Hair follicular keratinocyte (primary cell): ENCODE measurements around a stretch of chr14.

- RAMPAGE, long total RNA: no peak
These were observed 132.8 kb upstream of the STXBP6 start for GRCh38 chr14:25182662-25183199.

- RAMPAGE, long total RNA: no peak
These were observed 393.0 kb downstream of the NOVA1 start for GRCh38 chr14:26204522-26205618.

DNA sequence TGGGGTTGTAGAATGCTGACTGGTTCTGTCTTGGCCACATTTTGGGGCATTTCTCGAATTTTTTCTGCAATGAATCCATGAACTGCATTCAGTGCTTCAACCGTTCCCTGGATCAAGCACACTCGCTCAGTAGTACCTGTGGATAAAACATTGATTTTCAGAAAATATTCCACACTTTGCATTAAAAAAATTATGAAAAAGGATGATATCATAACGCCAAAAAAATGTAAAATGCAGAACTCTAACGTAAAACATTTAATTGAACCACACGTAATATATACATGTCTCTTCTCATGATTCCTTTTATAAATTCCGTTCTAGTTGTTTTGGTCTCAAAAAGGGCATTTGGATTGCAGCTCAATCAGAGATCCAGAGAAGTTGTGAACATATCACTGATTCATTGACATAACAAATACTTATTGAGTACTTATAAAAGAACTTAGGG lies 117.8 kb downstream of the NOVA1 start:
- RAMPAGE, long total RNA: no peak

DNA sequence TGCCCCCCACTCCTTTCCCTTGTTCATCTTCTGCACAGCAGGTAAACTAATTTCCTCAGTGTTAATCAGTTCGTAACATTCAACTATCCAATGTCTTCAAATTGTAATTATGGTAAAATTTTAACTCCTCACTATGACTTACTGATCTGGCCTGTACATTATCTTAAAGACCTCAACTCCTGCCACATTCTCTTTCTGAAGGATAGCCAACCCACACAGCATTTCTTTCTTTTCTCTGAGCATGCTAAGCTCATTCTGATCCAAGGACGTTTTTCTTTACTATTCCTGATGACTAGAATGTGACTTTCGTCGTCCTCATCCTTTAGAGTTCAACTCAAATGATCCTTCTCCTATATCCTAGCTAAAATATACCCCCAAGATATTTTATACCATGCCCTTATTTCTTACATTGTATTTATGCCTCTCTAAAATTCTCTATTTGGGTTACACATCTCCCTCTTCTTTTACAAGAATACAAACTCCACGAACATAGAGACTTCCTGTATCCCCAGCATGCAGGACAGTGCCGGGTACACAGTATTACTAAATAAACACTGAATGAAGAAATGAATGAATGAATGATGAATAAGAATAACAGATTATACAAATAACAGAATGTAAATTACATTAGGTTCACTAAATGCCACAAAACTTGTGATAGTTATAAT lies 59.0 kb downstream of the NOVA1 start:
- RAMPAGE, long total RNA: no peak

GRCh38 chr14:28281087-28281708 lies 485.4 kb upstream of the FOXG1 start:
- RAMPAGE, long total RNA: no peak

GRCh38 chr14:28767308-28768445 lies 1.1 kb downstream of the FOXG1 start:
- RAMPAGE, long total RNA: no peak

- RAMPAGE, long total RNA: no peak
These were observed 297.5 kb upstream of the PRKD1 start for GRCh38 chr14:30225159-30225603.

DNA sequence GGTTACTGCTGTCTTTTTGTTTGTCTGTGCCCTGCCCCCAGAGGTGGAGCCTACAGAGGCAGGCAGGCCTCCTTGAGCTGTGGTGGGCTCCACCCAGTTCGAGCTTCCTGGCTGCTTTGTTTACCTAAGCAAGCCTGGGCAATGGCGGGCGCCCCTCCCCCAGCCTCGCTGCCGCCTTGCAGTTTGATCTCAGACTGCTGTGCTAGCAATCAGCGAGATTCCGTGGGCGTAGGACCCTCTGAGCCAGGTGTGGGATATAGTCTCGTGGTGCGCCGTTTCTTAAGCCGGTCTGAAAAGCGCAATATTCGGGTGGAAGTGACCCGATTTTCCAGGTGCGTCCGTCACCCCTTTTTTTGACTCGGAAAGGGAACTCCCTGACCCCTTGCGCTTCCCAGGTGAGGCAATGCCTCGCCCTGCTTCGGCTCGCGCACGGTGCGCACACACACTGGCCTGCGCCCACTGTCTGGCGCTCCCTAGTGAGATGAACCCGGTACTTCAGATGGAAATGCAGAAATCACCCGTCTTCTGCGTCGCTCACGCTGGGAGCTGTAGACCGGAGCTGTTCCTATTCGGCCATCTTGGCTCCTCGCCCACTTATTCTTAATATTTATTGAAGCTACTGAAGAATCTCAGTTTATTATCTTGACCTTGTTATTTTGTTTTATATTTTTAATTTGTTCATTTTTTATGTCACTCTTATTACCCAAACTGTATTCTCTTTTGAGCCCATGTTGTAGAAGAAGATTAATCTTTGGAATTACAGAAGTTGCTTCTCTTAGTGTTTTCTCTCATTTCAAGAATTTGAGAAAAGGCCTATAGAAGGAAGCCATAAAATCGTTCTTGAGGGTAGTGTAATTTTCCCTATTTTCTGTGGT lies 68.4 kb downstream of the SCFD1 start:
- RAMPAGE, long total RNA: no peak

- RAMPAGE, long total RNA: no peak
These were observed 62.0 kb downstream of the COCH start for GRCh38 chr14:30936254-30936786.

DNA sequence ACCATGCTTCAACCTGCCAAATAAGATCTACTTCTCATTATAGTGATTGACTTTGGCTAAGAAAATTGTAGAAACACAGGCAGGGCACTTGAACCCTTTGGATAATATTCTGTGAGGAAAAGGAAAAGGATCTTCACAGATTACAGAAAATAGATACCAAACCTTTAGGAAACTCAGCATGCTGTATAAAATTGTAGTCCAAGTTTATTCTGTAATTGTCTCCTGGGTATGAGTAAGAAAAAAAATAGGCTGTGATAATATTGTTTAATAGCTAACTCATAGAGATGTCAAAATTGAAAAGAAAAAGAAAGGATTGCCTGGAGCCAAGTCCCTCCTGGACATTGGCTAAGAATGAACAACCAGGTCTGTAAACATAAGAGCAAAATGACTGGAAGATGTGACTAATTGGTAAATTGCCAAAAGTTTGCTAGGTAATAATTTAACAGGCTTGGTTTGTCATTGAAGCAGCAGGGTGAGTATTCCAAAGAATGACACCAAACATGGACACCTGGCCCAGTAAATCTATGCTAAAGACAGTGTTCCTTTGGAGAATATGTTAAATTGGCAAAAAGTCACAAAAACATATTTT lies 7.6 kb upstream of the STRN3 start:
- RAMPAGE, long total RNA: no peak

DNA sequence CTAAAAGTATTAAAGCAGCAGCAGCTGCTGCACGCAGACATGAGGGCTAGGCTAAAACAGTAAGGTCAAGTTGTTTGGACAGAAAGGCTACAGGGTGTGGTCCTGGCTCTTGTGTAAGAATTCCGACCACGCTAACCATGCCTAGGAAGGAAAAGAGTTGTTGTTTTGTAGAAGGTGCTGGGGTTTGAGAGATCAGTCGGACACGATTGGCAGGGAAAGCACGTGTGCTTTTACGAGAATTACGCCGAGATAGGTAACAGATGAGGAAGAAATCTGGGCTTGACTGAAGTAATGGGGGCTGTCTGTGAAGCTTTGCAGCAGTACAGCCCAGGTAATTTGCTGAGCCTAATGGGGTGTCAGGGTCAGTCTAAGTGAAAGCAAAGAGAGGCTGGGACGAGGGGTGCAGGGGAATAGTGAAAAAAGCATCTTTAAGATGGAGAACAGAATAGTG lies 39.9 kb upstream of the HECTD1 start:
- RAMPAGE, long total RNA: no peak

DNA sequence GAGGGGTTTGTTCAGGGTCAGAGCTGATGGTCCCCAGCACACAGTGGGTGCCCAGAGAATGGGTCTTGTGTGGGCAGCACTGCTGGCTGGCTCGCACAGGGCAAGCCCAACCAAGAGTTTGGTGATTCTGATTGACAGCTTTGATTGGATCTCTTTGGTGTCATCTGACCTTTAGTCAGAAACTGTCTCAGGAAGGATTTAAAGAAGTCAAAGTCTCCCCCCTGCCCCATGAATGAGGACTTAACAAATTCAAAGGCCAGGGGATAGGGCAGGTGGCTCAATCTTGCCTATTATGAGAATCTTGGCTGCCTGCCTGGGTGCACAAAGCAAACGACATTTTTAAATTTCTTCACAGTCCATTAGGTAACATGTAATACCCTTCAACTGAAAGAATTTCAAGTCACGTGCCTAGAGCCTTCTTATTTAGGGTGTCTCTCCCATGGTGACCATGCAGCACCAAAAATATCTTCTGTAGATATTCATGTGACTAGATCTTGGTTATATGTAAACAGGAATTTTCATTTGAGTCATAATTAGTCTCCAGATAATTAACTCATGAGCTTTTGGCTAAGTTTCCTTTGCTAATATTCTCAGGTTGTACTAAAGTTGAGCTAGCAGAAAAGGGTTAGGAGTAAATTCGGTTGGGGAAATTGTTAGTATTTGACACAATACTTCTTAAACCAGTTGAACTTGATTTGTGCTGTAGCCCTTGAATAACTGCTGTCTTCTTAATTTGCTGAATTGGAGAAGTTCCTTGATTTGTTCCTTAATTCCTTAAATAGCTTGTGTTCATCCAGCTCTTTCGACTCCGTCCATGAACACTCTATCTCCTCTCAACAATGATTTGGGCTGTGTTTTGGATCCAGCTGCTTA lies 54.5 kb upstream of the HECTD1 start:
- RAMPAGE, long total RNA: no peak

DNA sequence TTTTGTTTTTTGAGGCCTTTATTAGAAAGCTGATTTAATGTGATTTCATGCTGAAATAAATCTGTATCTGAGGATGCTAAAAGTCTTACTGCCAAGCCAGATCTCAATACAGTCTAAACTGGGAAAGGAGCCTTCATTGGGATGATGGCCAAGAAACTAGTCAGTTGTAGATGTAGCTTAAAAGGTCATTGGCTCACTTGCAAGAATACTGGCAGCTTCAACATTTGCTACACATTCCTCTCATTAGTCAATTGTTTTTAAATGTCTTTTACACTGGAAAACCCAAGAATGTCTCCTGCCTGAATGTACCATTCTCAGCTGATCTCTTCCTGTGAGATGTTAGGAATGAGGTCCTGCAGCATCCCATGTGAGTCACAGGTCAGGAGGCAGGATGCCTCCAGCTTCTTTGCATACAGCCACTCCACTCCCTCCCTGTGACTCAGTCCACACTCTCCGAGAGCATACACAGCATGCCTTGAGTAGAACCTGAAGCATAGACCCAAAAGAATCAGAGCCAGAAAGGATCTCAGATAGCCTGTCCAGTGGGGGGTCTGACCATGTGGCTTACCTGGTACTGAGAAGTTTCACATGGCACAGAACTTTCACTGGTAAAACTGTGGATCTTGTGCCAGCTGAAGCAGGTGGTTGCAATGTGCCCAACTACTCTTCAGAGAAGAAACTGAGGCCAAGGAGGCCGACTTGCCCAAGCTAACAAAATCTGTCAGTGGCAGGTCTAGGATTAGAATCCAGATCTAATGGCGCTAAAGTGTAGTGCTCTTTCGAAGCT lies 56.0 kb upstream of the HECTD1 start:
- RAMPAGE, long total RNA: no peak

DNA sequence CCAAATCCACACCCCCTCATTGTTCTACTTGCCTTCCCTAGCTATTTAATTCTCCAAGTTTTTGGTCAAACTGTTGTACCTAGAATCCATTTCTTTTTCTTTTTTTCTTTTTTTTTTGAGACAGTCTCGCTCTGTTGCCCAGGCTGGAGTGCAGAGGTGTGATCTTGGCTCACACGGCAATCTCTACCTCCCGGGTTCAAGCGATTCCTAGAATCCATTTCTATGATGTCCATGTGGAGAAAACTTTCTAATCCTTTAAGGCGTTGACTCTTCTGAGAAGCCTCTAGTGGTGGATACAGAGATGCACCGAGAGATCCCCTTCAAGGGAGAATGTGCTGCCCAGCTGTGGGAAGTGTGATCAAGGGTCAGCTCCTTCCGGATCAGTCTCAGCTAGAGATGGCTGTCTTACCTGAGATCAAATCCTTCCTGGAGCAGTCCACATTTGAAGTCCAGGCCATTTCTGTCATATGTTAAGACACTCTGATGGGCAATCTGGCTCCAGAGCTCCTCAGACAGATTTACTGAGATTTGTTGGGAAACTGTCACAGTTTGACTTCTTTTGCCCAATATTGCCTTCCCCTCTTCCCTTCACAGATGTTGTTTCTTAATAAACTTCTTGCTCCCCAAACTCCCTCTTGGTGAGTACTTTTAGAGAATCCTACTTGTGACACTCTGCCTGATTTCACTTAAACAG lies 92.7 kb upstream of the HECTD1 start:
- RAMPAGE, long total RNA: no peak

DNA sequence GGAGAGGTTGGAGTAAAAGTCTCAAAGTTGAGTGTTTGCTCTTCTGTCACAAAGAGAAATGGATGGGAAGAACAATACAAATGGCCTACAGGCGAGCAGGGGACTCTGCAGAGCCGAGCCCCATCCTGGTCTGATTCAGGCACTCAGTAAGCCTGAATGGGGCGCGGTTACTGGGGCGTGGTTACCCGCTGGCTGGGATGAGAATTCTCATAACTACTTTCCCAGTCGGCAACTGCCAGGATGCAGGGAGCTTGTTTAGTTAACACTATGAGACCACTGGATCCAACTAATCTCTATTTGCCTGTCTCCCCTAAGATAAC lies 126.4 kb upstream of the ARHGAP5 start:
- RAMPAGE, long total RNA: no peak

DNA sequence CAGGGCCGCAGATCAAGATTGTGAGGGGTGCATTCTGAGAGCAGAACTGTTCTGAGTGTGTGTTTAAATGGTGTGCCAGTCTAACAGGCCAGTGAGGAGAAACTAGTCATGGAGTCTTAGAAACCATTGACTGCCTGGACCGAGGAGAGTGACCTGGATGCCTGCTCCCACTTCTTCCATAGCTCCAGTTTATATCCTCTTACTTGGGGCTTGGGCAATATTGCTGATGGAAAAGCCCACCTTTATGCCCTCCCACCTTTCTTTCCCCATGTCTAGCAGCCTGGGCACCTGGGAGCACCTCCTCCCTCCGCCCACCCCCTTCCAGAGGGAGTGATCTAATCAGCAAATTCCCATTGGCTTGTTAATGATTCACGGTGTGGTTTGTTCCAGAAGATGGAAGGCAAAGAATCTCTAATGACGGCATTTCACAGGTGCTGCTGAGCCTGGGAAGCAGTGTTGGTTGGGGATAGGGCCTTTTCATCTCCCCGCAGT lies 71.1 kb upstream of the ARHGAP5 start:
- RAMPAGE, long total RNA: no peak

DNA sequence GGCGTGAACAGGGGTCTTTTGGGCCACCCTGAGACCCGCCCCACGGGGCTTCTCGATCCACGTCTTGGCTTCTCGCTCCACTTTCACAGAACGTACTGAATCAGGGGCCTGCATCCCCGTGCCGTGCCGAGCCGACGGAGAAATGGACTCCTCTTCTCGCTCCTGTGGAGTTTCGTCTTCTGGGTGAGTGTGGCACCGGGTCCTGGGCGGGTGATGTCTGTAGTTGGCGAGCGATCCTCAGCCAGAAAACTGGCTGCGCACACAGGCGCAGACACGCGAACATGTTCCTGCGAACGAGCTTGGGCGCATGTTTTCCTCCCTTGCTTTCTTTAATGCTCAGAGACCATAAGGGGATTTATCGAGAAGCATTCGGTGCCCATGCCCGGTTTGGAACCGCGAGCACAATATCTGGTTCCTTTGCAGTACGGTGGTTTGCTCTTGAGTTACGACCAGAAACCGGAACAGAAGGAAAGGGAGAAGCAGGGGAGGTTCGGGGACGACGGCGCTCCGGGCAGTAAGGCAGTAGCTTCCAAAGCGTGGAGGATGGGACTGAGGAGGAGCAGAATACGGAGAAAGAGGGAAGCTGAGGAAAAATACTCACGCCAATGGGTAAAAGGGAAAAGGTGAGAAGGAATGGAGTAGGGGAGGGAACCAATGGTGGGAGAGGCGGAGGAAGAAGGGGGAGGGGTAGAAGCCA lies 921 bp upstream of the ARHGAP5 start:
- RAMPAGE, long total RNA: no peak

DNA sequence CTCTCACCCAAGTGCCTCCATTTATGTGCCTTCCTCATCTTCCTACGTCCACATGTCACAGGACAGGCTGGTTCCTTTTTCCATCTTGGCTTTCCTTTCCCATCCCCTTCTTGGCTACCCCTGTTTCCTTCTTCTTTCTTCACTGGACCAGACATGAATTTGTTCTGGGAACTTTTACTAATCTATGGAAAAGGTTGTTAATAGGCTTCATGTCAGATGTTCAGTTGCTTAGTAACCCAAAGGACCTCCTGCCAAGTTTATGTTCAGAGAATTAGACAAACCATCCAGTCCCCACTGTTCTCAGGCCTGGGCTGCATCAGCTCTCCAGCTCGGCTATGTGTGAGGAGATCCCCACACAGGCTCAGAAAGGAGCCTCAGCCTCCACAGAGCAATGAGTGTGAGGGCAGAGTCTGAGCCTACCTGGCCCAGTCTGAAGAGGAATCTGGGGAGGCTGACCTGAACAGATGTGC lies 78.0 kb downstream of the AKAP6 start:
- RAMPAGE, long total RNA: no peak

- RAMPAGE, long total RNA: no peak
These were observed 742 bp downstream of the NPAS3 start for GRCh38 chr14:32939140-32940102.

DNA sequence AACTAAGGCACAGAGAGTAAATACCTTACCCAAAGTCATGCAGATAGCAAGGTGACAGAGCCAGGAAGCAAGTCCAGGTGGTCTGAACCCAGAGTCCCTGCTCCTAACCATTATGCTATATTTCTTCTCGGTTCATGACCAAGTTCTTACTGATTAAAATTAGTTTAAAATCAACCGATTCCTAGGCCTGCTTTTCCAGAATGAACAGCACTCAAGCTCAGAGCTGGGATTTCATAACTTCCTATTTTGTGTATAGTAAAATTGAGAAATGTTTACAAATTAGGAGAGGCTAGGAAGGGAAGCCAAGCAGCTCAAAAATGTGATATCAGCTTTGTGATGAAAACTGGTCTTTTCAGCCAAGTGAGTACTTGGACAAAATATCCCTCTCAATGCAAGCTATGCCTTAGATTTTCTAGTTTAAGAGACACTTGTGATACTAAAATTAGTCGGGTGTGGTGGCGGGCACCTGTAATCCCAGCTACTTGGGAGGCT lies 85.6 kb upstream of the EGLN3 start:
- RAMPAGE, long total RNA: no peak